Aorta (tissue), 1 donor: ENCODE data around the genes CCDC90B, DLG2 and PRSS23.

DNA sequence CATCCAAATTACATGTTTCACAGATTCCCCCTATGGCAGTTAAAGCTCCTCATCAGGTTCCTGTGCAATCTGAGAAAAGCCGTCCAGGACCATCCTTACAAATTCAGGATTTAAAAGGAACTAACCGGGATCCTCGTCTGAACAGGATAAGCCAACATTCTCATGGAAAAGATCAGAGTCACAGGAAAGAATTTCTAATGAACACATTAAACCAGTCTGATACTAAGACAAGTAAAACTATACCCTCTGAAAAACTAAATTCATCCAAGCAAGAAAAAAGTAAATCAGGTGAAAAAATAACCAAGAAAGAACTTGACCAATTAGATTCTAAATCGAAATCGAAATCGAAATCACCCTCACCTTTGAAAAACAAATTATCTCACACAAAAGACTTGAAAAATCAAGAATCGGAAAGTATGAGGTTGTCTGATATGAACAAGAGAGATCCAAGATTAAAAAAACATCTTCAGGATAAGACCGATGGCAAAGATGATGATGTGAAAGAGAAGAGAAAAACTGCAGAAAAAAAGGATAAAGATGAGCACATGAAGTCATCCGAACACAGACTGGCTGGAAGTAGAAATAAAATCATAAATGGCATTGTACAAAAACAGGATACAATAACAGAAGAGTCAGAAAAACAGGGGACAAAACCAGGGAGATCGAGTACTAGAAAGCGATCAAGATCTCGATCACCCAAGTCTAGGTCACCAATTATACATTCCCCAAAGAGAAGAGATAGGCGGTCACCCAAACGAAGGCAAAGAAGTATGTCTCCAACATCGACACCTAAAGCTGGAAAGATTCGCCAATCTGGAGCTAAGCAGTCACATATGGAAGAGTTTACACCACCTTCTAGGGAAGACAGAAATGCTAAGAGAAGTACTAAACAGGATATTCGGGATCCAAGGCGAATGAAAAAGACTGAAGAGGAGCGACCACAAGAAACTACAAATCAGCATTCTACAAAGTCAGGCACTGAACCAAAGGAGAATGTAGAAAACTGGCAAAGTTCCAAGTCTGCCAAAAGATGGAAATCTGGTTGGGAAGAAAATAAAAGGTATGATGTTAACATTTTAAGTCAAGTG lies 9.1 kb downstream of the PCF11 start:
- PRO-cap: no peak

GRCh38 chr11:83191893-83192610 lies 1.5 kb upstream of the ANKRD42 start:
- PRO-cap: no peak

DNA sequence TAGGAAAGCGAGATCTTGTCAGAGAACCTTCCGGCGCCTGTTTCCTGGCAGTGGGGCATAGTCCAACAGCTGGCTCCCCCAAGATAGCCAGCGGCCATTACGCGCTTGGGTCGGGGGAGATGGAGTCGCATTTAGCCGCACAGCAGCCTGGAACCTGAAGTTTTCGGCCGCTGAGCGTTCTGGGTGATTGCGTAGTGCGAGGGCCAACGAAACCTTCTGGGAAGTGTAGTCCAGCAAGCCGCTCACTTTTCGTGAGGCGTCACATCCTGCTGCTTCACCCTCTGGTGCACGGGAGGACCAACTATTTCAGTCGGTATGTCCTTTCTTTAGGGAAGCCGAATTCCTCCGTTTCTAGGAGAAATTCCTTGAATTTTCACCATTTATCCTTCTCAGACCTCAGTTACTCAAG lies at the start of gene CCDC90B:
Gene CCDC90B (minus strand): TSS at position 133 of the 409 bp plus-strand sequence.
- PRO-cap: bidirectional peak, plus-strand start at position 277 of the sequence, minus-strand start at position 121 of the sequence

DNA sequence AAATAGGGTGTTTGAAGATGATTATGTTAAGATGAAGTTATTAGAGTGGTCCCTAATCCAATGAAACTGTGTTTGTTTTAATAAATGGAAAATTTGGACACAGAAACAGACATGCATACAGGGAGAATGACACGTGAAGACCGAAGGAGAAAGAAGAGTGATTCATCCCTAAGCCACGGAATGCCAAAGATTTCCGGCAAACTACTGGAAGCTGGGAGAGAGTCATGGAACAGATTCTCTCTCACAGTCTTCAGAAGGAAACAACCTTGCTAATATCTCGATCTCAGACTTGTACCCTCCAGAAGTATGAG lies 733.4 kb upstream of the CCDC90B start:
- PRO-cap: no peak

DNA sequence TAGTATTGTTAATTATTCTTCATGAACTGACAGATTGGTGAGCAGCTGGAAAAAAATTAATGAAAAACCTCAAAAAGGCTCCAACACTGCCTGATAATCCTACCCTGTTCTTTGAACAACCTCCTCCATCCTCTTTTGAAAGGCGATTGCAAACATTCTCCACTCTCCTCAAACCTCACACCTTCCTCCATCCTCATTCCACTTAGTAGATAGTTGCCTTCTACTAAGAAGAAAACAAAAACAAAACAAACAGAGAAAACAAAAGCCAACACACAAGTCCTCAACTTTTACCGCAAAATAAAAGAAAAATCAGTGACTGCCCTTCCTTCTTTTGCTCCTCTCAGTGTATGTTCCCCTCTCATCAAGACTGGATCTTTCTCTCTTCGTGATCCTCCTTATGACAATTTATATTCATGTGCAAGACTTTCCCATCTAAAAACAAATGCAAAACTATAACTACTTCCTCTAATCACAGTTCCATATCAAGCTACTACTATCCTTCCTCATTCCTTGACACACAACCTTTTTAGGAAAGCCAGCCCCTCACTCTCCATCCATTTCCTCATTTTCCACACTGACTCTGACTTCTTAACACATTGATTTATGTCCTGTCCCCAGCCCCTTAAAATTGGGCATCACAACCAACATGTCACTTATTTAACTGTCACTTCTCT lies 696.6 kb downstream of the DLG2 start:
- PRO-cap: no peak

DNA sequence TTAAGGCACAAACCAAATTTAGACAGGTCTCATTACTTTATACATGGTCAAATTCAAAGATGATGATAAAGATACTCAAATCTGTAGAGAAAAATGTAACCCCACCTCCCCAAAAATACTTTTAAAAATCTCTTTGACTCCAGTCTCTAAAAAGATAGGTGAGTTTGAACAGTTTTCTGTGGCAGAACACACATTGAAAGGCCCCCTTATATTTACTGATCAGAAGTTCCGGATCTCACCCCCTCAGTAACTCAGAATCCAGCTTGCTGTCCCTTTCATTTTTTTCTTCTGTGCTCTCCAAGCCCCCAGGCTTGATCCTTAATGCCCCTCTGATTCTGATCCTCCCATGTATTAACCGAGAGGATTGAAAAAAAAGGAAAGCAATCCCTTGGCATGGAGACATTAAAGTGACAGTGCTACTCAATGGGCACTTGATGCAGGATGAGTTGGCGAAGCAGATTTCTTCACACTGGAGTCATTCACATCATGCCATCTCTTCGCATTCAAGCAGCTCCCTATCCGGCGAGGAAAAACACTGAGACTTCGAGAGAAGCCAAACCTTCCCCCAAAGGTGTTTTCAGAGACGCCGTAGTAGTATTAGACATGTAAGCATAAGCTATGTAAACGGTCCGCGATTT lies at the start of gene DLG2:
Gene DLG2 (minus strand): TSS at position 366 of the 638 bp plus-strand sequence.
- PRO-cap: no peak

GRCh38 chr11:85665688-85666333 lies 882 bp upstream of the CREBZF start:
- PRO-cap: no peak

- PRO-cap: no peak
Observed at GRCh38 chr11:85774278-85774509, 36.7 kb downstream of the SYTL2 start.

DNA sequence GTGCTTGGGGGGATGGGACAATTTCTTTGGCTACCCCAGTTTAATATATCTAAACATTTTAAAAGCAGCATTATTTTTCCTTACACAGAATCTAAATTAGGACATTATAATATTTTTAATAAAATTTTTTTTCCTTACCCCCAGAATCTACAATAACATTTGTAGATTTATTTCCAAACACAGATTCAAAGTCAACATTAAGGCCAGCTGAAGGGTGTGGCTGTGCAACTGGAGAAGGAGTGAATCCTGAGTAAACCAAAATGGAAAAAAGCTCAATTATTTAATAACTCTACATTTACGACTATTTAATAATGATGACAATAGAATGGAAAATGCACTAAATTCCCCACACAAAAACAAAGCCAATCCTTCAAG lies 85.2 kb downstream of the PICALM start:
- PRO-cap: no peak

- PRO-cap: no peak
Observed at GRCh38 chr11:86031032-86031964, 37.6 kb downstream of the PICALM start.

- PRO-cap: no peak
Observed at GRCh38 chr11:86193321-86193977, 51.1 kb upstream of the EED start.

DNA sequence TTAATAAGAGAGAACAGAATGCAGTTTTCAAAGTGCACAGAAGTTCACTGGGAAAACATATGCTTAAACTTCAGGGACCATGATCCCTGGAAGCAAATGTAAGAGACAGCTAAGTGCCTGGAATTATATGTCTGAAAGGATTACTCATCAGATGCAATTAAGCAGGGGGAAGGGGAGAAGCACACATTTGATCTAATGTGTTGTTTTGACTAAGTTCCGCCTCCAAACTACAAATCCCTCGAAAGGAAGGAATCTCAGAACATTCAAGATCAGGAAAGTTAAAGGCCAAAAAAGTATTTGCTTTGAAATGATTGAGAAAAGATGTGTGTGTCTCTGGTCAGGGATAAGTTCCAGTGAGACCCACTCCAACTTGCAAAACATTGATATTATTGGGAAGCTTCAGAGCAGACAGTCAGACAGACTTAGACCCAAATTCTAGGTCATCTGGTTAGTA lies 150.0 kb downstream of the CCDC81 start:
- PRO-cap: no peak

GRCh38 chr11:86597102-86597786 lies 203.1 kb upstream of the PRSS23 start:
- PRO-cap: no peak

- PRO-cap: no peak
Observed at GRCh38 chr11:86675991-86676239, 124.4 kb upstream of the PRSS23 start.

- PRO-cap: no peak
Observed at GRCh38 chr11:86740614-86741042, 59.7 kb upstream of the PRSS23 start.

- PRO-cap: bidirectional peak, plus-strand start at chr11:86800548, minus-strand start at chr11:86800363
Observed at GRCh38 chr11:86799660-86800837, at the start of gene PRSS23. Gene PRSS23, plus strand, starts transcription at chr11:86800542.

- PRO-cap: no peak
Observed at GRCh38 chr11:86941916-86942802, 13.0 kb downstream of the FZD4 start.

DNA sequence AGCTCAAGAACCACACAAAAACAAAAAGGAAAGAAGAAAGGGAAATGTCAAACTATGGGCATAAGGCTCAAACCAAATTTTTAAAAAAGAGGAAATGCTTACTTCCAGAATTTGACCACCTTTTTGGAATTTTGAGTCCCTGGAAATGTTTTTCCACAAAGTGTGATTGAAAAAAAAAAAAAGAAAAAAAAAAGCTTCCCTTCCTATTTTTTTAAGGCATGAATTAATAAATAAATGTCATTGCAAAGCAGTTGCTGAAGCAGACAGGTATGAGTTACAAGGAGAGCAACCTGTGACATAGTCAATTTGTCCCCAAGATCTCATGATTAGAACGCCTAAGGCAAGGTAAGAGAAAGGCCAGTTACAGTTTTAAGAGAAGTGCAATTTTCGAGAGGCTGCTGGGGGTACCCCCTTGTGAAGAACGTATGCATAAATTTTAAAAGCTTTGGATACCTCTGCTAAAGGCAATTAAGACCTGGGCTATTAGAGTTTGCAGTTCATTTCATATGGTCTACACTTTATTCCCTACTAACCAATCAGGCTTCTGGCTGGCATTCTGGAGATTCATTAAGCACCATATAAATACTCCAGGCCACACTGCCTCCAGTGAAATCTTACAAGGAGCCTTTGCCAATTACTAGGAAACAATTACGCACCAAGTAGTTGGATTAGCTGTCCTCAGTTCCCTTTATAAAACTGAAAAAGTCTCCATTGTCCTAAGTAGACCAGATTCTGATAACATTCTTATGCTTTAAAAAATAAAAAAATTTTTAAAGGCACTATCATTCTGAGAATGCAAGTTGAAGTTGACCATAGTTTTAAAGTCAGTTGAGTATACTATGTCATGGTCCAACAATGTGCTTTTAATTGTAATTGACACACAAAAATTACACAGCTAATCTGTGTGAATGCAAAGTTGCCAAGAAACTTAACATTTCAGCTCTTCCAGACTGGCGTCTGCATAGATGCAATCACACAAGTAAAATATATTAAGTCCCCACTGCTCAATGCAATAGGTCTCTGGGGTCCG lies 5.6 kb downstream of the FZD4 start:
- PRO-cap: no peak

- PRO-cap: no peak
Observed at GRCh38 chr11:91790605-91790809, 434.1 kb upstream of the FAT3 start.

DNA sequence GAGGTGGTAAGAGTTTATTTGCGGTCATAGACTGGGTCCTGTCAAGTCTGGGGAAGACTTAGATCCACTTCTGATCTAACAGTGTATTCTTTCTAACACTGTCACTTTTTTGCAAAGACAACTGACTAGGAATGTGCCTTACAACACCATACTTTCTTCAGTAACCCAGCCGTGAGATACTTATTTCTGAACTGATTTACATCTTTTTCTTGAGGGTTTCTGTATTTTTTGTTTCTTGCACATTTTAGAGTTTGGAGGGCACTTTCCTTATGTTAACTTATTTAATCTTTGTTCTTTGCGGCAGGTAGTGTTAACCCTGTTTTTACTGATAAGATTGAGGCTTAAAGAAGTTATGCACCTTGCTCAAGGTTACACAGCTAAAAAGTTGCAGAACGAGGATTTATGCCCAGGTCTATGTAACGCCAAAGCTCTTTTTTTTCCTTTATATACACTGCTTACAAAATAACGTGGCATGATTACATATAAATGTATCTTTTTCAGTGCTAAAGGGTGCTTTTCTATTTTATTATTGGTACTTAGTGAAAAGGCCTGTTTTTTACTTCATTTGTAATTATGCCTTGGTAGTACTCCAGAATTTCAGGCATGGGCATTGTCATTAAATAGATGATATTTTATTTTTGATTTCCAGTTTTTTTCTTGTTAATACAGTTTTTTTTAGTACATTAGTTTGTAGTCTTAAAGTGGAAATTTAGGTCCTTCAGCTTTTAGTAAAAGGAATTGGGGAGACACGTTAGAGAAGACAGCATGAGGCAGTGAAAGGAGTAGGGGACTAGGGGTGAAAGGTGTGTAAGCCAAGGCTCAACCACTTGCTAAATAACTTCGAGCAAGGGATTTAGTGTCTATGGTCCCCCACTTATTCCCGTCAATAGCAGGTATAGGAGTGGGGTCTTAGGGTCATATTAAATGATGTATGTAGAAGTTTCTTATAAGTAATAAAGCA lies 14.0 kb downstream of the MED17 start:
- PRO-cap: no peak